Measurements from ENCODE around the genes UBE2N, CRADD and NR2C1.

DNA sequence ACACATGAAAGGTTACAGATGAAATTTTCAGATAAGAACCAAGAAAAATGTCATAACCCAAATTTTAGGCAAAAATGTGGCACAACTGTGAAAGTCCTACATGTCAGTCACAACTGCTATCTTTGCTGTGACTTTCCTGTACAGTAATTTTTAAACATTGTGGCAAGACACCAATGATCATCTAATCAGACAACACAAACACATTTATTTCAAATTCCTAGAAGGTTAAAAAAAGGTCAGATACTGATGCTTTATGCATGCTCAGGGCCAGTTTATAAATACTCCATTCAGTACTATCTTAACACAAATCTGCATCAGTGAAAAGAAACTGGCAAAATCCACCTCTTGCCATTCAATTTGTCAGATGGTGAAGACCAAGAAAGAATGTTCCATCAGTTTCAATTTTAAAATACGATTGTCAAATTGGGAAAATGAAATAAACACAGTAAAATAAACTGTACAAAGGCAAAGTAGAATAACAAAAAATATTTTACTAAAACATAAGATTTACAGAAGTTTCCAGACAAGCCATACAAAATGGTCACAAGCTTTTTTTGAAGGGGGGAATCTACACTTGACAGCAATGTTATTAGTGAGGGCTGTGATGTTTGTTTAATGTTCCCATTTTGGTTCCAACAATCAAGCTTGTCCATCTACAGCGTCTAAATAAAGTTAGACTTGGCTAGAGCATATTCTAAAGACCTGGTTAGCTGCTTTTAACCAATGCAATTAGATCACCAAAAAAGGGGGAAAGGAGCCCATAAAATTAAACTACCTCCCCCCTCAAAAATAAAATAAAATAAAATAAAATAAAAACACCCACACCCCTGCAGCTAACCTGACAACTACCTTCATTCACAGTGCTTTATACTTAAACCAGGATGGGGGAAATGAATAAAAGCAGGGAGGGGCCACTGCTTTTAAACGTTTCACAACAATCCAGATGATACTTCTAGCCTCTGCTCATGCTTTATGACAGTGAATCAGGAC lies 31.5 kb downstream of the NUDT4 start:
- RAMPAGE, long total RNA: no peak
- RRBS: no CpG with 5 or more reads among the region's 3 CpGs

DNA sequence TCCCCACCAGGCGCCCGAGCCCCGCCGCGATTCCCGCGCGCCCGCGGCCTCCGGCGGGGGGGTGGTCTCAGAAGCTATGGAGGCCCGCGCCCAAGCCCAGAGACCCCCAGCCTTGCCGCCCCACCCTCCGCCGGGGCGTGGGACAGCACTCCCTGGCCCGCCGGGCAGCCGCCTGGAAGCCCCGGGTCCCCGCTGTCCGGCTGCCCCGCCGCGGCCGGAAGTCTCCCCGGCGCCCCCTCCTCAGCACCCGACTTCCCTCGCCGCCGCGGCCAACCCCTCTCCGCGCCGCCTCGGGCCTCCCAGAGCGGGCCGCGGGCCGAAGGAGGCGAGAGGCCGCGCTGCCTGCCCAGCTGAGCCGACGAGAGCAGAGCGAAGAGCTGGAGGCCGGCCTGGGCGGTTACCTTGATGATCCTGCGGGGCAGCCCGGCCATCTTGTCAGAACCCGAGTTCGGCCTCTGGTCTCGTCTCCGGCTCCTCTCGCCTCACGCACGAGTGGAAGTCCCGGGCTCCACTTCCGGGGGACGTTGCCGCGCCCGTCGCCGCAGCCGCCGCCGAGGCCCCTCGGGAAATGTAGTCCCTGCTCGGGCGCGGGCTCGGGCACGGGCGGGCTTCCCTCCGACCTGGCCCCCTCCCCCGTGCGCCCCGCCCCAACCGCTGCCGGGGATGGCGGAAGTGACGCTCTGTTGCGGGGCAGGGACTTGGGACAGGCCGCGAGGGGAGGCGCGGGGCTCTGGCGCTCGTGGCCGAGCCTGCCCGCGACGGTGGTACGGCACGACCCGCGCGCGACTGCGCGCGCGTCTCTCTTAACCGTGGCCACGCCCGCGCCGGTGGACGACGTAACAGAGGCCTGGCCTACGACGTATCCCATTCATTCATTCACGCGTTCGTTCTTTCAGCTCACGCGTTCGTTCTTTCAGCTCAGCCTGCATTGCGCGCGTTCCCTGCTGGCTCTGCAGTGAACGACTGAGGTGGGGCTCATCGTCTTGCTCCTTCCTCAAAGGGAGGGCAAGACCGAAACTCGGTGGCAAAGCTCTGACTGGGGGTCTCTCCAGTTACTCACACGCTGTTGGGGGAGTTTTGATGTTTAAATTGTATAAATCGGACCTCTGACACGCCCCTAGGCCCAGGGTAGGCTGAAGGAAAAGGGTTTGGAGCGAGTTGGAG lies at the start of gene UBE2N:
Gene UBE2N (minus strand): TSS at position 494 of the 1,164 bp plus-strand sequence.
- RAMPAGE, long total RNA: start-site peak on the minus strand centred at position 478 of the sequence, 70 bp wide, 830 and 208 reads in 2 replicates
- RRBS: 2% methylated on average over 11 of the region's 133 CpGs

DNA sequence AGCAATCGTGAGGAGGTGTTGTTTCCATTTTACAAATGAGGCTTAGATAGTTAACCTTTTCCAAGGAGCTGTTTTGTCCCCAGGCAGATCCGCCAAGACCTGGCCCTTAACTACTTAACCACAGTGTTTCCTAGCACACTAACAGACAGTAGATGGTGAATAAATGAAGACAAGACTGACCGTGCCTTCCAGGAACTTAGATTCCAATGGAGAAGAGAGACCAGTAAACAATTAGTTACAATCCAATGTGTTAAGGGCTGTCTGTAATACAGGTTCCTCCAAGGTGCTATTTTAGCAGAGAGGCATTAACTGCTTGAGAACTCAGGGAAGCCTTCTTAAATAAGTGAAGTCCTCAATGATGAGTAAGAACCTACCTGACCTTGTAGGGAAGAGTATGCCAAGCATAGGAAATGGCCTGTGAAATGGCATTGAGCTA lies 1.1 kb upstream of the UBE2N start:
- RAMPAGE, long total RNA: no peak
- RRBS: no CpG with 5 or more reads among the region's 3 CpGs

- RAMPAGE, long total RNA: no peak
- RRBS: no CpG with 5 or more reads among the region's 5 CpGs
Measured at GRCh38 chr12:93536454-93537246, 35.8 kb upstream of the SOCS2 start.

DNA sequence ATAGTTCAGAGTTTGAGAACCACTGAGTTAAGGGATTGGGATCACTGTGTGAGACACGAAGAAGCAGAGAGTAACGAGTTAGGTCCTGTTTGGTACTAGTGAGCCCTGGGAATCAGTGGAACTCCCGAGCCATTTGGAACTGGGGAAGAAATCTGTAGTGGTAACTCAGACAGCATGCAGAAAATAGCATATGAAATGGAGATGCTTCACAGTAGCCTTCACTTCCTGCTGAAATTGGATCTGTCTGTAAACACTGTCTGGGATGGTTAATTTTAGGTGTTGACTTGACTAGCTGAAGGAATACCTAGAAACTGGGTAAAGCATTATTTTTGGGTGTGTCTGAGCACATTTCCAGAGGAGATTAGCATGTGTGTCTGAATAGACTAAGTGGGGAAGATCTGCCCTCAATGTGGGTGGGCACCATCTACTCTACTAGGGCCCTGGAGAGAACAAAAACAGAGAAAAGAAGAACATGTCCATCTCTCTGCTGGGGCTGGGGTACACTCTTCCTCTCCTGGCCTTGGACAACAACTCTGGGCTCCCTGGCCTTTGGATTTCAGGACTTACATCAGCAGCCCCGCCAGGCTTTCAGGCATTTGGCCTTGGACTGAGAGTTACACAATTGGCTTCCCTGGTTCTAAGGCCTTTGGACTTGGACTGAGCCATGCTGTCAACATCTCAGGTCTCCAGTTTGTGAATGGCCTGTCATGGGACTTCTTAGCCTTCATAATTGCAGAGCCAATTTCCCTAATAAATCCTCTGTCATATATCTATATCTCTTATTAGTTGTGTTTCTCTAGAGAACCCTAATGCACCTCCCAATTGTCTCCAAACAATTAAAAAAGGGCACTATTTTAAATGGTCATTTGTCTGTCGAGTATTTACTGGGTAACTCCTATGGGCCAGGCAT lies 14.0 kb upstream of the CRADD start:
- RAMPAGE, long total RNA: no peak
- RRBS: no CpG with 5 or more reads among the region's 5 CpGs

- RAMPAGE, long total RNA: no peak
- RRBS: 0% methylated on average over 1 of the region's 47 CpGs
Measured at GRCh38 chr12:93677011-93678189, at the start of gene CRADD. Gene CRADD, plus strand, starts transcription at chr12:93677375.

- RAMPAGE, long total RNA: no peak
- RRBS: no CpG with 5 or more reads among the region's 4 CpGs
Measured at GRCh38 chr12:93692677-93693435, 15.7 kb downstream of the CRADD start.

DNA sequence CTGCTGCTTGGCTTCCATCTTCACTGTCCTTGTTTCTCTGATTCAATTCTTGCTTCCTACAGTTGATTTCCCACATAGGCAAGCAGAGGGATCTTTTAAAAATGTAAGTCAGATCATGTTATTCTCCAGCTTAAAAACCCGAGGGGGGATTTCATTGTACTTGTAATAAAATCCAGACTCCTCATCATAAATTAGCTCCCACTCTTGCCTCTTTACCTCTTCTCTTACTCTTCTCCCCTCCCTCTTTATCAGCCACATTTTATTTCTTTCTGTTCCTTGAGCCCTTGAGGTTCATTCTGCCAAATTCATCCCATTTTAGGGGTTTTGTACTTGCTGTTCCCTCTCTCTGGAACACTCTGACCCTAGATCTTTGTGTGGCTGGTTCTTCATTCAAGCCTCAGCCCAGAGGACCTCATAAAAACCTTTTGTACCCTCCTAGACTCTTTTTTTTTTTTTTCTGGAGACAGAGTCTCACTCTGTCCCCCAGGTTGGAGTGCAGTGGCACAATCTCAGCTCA lies 34.2 kb downstream of the CRADD start:
- RAMPAGE, long total RNA: no peak
- RRBS: no CpG with 5 or more reads among the region's 1 CpG

- RAMPAGE, long total RNA: no peak
- RRBS: no CpG with 5 or more reads among the region's 2 CpGs
Measured at GRCh38 chr12:93767883-93768296, 90.7 kb downstream of the CRADD start.

DNA sequence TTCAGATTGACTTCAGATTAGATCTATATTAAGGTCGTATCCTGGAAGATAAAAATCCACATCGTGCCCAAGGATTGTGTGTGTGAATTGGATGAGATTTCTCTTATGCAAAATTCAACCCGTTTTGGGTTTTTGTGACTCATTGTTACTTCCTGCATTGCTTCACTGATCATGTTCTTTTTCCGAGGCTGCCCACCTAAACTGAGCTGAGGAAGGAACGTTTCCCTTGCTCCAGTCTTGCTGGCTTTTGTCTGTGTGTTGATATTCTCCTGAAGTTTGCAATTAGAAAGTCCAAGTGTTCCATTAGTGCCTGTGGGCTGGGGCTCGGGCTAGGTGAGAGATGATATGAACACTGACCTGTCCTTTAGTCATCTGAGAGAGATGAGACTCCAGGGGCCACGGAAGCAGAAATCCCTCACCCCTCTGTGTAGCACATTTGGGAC lies 27.7 kb downstream of the PLXNC1 start:
- RAMPAGE, long total RNA: no peak
- RRBS: no CpG with 5 or more reads among the region's 7 CpGs

- RAMPAGE, long total RNA: no peak
- RRBS: no CpG with 5 or more reads among the region's 1 CpG
Measured at GRCh38 chr12:94576205-94576553, 74.2 kb downstream of the TMCC3 start.

GRCh38 chr12:94585649-94586133 lies 64.7 kb downstream of the TMCC3 start:
- RAMPAGE, long total RNA: no peak
- RRBS: no CpG with 5 or more reads among the region's 4 CpGs

GRCh38 chr12:94586973-94587401 lies 63.4 kb downstream of the TMCC3 start:
- RAMPAGE, long total RNA: no peak
- RRBS: no CpG with 5 or more reads among the region's 5 CpGs

DNA sequence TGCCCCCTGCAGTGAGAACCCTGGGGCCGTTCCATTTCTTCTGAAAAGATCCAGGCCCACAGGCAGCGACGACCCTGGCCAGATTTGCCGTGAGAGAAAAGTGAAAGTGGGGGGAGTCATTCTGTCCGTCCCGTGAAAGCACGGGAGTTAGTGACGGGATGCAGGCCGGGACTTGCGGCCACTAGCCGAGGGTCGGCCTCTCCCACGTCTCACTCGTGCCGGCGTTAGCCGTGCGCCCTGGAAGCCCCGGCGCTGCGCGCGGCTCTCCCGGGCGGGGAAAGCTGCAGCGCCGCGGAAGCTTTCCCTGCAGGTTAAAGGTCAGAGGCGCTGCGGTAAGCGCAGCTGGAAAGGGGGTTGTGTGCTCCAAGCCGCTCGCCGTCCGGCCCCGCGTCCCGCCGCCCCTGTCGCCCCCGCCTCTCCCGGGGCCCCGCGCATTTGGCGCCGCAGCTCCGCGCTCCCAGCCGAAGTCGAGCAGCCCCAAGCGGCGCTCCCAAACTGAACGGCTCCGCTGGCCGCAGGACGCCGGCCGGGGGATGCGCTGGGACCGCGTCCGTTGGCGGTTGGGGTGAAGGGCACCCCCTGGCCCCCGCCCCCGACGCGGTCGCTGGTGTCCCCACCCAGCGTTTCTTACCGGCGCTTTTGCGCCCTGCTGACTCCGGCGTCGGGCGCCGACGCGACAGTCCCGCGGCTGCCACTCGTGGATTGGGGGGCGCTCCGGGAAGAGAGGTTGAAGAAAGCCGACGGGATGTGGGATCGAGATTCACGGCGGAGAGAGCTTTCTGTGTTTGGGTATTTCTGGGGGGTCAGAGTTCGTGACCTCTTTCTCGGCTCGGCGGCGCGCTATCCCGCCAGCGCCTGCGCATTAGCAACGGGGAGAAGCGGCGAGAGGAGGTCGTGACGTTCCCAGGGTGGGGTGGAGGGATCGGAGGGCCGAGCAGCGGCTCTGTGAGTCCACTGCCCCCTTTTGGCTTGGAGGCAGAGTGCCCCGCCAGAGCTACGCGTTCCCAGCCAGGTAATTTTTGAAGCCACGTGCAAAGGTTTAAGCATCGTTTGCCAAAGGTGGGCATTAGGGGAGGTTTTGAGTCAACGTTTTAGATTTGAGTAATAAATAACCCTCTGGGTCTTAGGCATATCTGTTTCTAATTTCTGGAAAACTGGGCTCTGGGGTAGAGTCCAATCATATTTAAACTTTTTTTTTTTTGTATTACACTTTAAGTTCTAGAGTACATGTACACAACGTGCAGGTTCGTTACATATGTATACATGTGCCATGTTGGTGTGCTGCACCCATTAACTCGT lies at the start of gene NR2C1:
Gene NR2C1 (minus strand): TSS at position 870 of the 1,299 bp plus-strand sequence.
- RAMPAGE, long total RNA: start-site peak on the minus strand centred at position 777 of the sequence, 51 bp wide, 26 and 14 reads in 2 replicates
- RRBS: under 1% methylated on average over 56 of the region's 115 CpGs

DNA sequence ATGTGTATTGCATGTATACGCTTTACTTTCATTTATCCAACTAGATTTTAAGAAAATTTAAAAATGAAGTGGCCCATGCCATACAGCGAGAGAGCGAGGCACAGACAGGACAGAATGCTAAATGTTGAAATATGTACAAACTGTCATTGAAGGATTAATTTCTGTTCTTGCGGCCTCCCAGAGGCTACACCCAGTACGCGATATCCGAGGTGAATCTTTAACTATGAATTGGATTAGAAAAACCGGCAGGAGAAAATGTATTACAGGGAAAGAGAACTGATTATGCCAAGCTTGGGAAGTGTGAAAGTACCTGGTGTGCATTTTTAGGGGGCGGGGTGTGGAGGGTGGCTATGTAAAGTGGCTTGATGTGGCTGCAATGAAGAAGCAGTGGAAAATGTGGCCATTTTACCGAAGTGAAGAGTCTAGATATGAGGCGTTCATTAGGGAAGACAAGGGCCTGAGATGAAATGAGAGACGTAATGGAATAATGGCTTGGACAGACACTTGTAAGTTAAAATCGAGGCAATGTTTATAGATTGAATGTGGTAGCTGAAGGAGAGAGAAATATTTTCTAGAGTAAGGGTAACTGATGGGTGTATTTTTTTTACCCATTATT lies 1.1 kb downstream of the VEZT start:
- RAMPAGE, long total RNA: no peak
- RRBS: no CpG with 5 or more reads among the region's 13 CpGs

- RAMPAGE, long total RNA: no peak
- RRBS: no CpG with 5 or more reads among the region's 5 CpGs
Measured at GRCh38 chr12:95428444-95428894, 45.5 kb upstream of the METAP2 start.

DNA sequence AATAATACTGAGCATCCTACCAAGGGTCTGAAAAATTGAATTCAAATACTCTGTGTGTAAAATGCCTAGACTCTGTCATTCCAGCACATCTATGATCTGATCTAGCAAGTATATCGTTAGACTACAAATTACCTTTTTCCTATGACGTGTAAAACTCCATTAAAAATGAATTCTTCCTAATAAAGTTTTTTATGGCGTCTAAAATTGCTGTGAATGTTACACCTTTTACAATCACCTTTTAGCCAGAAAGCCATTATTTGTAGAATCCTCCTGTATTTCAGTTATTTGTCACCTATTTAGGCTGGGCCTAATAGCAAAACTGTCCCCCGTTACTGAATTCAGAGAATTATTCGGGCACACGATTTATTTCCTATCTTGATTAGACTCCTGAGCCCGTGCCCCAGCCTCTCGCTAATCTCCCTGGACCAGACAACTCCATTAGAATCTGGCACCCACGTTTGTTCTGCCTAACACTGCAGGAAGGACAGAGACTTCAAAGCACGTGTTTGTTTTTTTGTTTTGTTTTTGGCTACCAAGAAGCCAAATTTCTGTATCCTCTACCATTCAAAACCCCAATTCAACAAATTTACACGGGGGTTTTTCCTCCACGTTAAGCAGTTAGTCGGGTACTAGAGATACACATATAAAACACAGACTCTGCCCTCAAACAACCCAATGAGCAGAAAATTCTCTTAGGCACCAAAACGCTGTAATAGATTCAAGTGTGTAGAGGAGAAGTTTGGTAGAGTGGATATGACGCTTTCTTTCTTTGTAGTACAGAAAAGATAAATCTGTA lies 4.9 kb downstream of the USP44 start:
- RAMPAGE, long total RNA: no peak
- RRBS: no CpG with 5 or more reads among the region's 15 CpGs

DNA sequence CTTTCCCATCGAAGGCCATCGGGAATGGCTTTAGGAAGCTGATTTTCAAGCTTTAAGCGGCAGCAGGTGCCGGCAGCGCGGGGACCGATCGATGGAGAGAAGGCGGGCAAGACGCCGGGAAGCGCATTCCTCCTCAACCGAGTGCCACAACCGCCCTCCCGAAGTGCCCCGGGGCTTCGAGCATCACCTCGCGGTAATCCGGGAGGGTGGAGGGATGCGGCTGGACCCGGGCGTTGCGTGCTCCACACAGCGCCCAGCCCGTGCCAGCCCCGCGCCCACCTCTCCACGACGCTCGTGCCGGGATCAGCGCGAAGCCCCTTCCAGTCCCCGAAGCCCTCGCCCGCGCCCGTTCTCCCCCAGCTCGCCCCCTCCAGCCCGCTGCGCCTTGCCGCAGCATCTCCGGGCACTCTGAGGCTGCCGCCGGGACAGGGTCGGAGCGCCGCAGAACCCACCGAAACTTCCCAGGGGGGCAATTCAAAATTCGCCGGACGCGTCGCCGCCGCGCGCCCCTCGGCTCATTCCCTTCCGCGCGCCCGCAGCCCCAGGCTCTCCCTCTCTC lies 3.1 kb downstream of the USP44 start:
- RAMPAGE, long total RNA: no peak
- RRBS: 5% methylated on average over 38 of the region's 64 CpGs

- RAMPAGE, long total RNA: no peak
- RRBS: no CpG with 5 or more reads among the region's 7 CpGs
Measured at GRCh38 chr12:95624539-95624931, 73.3 kb upstream of the USP44 start.

DNA sequence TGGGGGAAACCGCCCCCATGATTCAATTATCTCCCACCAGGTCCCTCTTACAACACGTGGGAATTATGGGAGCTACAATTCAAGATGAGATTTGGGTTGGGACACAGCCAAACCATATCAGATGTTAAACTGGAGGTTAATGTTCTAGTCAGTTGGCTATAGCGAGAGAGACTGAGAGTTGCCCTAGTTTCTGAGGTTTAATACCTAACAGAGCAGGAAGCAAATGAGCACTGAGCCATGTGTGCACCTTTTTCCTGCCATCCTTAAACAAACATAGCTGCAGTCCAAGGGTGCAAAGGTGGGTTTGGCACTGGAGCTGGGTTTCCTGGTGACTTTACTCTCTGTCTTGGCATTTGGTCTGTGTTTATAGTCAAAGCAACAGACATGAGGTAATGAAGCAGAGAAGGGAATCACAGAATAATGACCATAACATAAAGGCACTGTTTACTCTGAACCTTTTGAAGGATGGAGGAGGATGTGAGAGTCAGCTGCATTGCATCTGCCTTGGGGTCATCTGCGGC lies 83.6 kb upstream of the USP44 start:
- RAMPAGE, long total RNA: no peak
- RRBS: no CpG with 5 or more reads among the region's 4 CpGs